Epithelial cell of prostate (primary cell): ENCODE data around the gene TMEM154.

GRCh38 chr4:152039057-152039698 lies 278.4 kb upstream of the GATB start:
- RRBS = no CpG with 5 or more reads among the region's 14 CpGs

DNA sequence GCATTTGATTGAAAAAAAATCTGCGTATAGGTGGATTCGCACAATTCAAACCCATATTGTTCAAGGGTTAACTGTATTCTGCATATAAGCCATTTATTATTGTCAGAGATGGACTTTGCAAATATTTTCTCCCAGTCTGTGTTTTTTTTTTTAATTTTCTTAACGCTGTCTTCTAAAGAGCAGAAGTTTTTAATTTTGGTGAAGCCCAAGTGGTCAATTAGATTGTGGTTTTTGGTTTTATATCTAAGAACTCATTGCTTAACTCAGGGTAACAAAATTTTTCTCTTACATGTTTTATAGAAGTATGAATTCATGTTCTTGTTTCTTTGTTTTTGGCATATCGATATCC lies 360.3 kb upstream of the GATB start:
- RRBS = no CpG with 5 or more reads among the region's 4 CpGs

DNA sequence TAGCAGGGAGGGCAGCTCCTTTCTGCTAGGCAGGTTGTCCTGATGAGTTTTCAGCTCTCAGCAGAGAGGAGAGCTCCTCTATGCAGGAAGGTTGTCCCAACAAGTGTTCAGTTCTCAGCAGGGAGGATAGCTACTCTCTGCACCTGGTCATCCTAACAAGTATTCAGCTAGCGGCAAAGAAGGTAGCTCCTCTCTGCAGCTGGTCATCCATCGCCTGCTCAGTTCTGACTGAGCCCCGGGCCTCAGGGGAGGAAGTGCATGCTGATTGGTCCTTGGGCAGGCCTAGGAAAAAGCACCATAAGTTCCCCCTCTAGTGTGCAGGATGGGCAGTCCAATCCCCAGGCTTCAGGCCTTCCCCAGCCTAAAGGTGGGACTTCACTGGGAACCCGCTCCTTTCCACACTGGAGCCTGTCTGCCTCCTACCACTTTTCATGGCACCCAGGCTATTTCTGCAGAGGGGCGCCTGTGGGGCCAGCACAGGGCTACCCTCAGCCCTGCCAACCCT lies 4.4 kb upstream of the FBXW7 start:
- RRBS = no CpG with 5 or more reads among the region's 5 CpGs

DNA sequence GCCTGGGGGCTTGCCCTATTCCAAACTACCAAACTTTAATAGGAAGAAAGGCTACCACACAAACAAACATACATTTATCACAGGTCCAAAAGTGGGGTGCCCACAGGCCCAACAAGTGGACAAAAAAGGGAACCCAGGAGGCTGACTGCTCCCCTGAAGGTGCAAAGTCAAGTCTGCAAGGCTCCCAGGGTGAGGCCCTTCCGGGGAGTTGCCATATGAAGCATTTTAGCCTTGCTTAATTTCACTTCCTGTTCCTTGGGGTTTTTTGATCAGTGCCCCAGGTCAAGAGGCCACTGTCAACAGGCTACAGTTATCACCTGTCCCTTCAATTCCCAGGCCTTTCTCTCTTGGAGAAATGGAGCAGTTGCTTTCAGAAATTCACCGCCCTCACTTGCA lies 36.5 kb downstream of the TMEM154 start:
- RRBS = no CpG with 5 or more reads among the region's 2 CpGs

DNA sequence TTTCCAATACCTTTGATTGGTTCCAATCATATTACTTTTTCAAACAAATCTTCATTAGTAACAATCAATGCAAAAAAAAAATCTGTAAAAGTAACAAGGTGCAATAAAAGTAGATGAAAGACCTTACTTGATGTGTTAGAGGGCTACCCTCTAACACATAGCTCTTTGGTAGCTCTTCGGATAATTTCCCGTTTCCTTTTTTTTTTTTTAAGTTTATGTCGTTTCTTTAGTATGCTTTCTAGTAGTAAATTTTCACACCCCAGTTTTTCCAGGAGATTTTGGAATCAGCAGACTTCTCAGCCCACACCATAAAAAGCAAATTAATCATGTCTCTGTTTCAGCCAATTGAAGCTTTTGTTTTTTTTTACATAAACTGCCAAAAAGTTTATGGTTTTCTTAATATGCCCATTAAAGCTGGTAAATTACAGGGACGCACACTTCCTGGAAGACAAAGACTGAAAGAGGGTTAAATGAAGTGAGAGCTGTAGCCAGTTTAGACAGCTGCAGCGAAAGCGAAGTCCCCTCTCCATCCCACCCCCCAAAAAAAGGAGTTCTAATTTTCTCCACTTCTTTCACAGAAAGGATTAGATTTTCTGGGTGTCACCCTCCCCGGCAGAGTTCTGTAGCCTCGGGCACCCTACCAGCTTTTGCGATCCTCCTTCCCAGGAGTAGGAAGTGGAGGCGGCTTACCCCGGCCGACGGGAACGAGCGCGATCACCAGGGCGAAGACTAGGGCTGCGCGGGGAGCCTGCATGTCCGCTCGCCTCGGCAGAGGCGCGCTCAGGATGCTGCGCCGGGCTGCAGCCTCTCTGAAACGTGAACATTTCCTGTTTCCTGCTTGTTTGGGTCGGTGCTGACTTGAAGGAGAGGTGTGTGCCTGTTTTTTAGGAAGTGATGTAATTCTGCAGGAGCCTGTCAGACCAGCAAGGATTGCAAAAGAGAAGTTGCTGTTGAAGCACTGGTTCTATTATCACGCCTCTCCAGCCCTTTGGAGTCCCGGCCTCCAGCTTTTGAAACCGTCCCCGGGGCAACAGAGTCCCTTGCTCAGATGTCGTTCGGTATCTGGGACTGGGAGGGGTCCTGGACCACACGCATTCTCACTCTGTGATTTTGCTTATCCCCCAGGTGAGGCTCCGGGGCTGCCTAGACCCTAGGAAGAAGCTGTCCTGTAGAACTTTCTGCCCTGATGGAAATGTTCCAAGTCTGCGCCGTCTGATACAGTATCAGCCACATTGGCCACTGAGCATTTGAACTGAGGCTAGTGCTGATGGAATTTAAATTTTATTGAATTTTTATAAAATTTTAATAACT lies at the start of gene TMEM154:
Gene TMEM154, minus strand, starts transcription at position 818 of the 1,311 bp plus-strand sequence.
- RRBS = 4% methylated on average over 20 of the region's 38 CpGs

DNA sequence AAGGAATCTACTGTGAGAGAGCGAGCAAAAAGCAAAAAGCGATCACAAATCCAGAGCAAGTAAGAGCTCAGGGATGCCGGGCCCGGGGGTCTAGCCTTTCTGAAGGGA lies 412 bp downstream of the TIGD4 start:
- RRBS = 0% methylated on average over 1 of the region's 4 CpGs

DNA sequence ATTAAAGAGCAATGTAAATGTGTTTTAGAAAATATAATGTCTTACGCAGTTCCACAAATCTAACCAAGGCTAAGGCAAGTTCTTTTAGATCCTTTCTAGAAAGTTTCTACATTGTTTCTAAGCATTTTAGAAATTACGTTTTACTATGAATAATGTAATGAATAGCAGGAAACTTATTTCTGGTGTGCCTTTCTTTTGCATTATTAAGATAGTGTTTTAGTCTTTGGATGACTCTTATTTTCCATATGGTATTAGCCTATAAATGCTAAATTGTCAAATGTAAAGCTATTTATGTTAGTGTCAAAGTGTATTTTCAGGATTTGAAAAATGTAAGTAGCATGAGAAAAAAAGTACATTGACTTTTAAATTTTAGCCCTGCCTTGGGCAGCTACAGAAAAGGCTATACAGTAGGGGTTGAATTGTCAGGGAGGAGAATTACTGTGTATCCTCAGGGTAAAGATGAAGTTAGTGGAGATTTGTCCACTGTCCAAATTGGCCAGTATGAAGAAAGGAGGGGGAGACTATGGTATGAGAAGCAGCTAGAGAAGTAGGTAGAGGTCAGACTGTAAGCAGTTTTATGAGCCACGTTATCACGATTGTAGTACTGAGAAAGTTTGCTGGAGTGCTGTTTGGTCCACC lies 23.0 kb downstream of the ARFIP1 start:
- RRBS = no CpG with 5 or more reads among the region's 4 CpGs

DNA sequence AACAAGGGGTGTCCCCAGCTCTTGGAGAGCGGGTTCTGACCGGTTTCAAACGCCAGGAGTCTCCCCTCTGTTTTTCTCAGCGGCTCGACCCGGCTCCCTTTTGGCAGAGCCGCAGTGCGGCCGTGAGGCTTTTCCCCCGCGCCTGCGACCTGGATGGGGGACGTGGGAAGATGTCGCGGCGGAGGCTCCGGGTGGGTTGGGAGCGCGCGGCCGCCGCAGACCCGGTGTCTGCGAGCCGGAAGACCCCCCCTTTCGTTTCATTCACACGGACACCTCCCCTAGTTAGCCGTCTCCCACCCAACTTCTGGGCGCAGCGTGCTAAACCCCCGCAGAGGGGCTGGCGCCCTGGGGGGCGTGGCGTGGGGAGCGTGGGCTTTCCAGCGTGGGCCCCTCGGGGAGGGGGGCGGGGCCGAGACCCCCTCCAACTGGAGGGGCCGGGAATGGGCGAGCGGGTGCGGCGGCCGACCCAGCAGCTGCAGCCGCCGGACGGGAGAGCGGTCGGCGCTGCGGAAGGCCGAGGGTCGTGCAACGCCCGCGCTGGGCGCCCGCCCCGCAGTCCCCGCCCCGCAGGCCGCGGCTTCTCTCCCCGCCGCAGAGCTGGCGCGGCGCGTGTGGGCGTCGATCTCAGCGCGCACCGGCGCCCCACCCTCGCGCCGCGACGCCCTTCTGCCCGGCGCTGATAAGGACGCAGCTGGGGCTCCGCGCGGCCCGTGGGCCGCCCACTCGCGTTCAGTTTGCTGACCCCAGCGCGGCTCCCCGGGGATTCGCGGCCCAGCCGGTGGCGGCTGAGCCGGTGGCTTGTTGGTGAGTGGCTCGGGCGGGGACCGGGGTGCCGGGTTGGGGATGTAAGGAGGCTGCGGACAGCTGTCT lies 1.2 kb downstream of the FHDC1 start:
- RRBS = under 1% methylated on average over 37 of the region's 104 CpGs

- RRBS = no CpG with 5 or more reads among the region's 11 CpGs
These were observed 21.4 kb downstream of the FHDC1 start for GRCh38 chr4:152957251-152958280.

GRCh38 chr4:152991910-152992540 lies 55.9 kb downstream of the FHDC1 start:
- RRBS = no CpG with 5 or more reads among the region's 10 CpGs

GRCh38 chr4:153083226-153084158 lies 120.8 kb upstream of the TRIM2 start:
- RRBS = no CpG with 5 or more reads among the region's 10 CpGs

- RRBS = 1% methylated on average over 8 of the region's 43 CpGs
These were observed 52.1 kb upstream of the TRIM2 start for GRCh38 chr4:153151981-153152792.

DNA sequence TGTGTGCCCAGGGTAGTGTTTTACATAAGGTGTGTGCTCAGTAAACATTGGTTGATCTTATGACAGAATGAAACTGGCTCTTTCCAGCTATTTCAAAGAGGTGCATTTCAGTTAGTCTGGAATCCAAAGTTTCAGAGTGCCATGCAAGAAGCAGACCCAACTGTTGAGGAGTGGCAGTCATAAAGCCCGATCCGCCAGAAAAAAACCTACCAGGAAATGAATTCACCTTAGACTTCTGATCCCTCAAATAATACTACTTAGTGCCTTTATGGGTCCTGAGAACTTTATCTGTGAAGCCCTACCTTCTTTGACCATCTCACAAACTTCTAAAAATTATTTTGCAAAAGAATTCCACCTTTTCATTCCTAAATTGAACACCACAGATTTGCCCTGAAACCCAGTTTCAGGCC lies 14.9 kb downstream of the TRIM2 start:
- RRBS = no CpG with 5 or more reads among the region's 2 CpGs

- RRBS = no CpG with 5 or more reads among the region's 7 CpGs
These were observed 19.3 kb downstream of the TRIM2 start for GRCh38 chr4:153223550-153223882.

DNA sequence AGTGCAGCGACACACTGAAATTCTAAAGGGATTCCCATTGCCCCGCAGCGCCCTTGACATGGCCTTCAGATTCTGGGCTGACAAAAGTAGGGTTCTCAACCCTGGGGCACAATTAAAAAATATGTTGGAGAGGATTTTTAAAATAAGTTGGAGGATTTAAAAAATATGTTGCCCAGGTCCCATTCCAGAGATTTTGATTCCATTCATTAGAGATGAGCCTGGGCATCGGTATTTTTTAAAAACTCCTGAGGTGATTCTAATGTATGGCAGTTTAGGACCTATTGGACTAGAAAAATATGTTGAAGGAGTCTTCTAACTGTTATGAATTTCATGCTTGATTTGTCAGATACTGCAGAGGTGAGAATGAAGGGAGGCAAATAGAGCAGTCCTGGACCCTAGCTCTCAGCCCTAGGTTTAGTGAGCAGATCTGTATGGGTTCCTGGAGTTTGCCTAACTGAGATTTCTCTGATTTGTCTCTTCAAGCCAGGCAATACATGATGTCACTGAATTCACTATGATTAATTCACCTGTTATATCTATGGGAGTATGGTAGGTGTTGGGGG lies 2.5 kb downstream of the MND1 start:
- RRBS = no CpG with 5 or more reads among the region's 4 CpGs

- RRBS = no CpG with 5 or more reads among the region's 2 CpGs
These were observed 20.5 kb downstream of the MND1 start for GRCh38 chr4:153364916-153365481.

DNA sequence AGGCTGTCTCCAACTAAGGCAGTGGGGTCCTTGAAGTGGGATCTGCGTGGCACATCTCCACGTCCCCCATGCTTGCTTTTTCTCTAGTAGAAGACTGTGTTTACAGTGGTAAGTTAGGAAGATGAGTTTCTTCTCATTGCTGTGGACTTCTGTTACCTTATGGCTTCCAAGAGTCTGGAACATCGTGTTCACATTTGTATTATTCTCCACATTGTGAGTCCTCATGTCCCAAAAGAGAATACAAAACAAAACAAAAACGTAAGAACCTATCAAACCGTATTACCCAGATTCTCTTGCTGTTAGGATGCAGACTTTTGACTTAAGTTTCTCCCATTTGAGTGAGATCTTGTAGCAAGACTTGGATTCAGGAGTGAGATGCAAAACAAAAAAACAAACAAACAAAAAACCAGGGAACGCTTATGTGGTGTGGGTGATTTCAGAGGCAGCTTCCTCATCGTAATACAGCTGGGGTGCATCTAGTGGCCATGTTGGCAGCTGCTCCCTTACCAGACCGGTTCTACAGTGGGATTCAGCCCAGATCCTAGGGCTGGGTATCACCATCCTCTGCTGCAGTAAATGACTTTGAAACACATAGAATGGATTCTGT lies 41.3 kb downstream of the TMEM131L start:
- RRBS = no CpG with 5 or more reads among the region's 8 CpGs

- RRBS = no CpG with 5 or more reads among the region's 4 CpGs
These were observed 87.5 kb downstream of the TMEM131L start for GRCh38 chr4:153553506-153554156.

GRCh38 chr4:153655620-153656407 lies 28.3 kb upstream of the TLR2 start:
- RRBS = no CpG with 5 or more reads among the region's 6 CpGs

DNA sequence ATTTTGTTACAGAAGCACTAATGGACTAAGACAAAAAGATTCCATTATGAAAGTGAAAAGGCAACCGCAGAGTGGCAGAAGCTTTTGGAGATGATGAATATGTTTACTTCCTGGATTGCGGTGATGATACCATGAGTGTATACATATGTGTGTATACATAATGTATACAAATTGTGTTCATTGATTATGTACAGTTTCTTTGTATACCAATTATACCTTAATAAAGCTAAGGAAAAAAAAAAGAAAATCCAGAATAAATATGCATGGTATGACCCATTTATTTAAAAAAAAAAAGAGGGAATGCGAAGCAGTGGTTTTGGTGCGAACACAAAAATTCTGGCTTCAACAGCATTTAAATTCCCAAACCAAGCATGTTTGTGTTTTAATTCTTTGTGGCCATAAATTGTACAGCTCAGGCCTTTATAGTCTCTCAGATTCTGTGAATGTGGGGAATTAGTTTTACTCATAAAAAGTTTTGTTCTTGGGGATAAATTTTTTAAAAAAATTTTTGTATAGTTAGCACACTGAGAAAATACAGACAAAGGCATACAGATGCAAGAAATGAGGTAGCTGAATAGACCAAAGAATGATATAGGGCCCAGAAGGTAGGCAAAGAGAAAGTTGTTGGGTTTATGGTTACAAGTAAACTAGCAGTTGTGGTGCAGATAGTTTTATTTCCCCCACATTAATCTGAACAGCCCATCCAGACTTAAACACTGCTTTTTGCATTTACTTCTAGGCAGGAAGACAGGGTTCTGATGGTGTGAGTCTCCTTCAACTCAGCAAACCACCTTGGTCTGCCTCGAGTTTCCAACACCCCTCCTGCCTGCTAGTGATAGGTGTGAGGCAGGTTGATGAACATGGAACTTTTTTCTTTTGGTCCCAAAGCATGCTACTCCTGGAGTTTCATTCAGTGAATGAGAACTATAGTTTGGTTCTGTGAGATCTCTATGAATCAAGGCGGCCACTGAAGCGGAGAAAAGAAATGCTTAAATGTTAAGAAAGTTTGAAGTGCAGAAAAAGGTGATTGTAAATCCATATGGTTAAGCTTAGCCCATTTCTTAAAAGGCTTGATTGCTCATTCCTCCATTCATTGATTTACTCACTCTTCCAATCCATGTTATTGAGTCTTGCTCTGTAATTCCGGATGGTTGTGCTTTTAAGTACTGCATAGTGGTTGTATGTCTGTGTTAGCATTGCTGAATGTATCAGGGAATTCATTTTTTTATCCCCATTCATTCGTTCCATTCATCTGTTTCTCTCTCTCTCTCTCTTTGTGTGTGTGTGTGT lies 17.9 kb downstream of the TLR2 start:
- RRBS = no CpG with 5 or more reads among the region's 9 CpGs